Metastatic Breast Carcinoma in the Ovary (tissue), 3 donors: ENCODE data around the gene TAAR9.

DNA sequence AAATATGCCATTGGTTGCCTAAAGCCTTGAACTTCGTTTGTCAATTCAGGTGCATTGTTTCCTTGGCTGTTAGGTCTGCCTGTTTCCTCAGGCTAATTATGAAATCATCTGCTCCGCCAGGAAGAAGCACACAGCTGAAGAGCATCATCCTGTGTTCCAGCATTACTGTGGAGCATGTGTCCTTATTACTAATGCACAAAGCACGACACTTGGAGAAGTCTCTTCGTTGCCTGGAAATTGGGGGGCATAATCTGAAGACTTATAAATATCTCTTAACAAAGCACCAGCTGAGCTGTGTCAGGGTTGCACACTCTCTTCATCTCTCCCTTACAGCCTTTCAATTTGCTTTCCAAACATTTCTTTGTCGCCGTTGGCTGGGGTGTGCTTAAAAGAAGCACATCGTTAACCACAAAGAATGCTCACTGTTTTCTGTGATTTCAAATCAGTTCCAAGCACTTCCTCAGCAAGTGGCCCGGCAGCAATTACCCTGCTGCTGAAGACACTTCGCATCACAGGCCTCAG, 9.5 kb downstream of the MOXD1 start:
- PRO-cap, 3 experiments = no peak in any of the 3 experiments

DNA sequence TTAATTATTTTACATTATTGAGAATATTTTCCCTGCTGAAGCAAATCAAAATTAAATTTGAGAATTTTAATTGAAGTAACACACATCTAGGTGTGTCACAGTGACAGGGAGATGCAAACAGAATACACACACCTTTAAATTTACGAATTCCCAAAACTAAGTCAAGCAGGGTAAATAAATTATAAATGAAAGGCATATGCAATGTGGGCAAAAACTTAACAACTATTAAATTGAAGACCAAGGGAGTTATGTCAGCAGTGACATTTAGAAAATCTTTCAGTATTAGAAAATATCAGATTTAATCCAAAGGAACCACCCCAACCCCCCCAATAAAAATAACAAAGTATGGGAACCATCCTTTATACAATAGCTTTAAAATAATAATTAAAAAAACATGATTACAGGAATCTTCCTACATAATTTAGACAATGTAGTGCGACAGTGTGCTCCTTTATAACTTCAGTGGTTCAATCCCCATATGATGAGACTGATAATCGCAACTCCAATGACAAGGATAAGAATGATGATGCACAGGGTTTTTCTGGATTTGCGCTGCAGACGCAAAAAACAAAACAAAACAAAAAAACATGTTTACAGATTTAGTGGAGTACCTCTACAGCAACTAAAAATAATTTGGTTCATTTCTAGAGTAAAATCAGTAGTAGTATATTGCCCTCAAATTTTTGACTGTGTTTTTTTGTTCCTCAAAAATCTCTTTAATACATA, 52.5 kb downstream of the STX7 start:
- PRO-cap, 3 experiments = no peak in any of the 3 experiments

- PRO-cap, 3 experiments = no peak in any of the 3 experiments
Measured at GRCh38 chr6:132491264-132491717, 21.6 kb downstream of the STX7 start.

- PRO-cap, 3 experiments = no peak in any of the 3 experiments
Measured at GRCh38 chr6:132511832-132512208, 1.1 kb downstream of the STX7 start.

GRCh38 chr6:132537880-132538420, at the start of gene TAAR9:
TAAR9 (plus strand) TSS chr6:132538277.
- PRO-cap, 3 experiments = no peak in any of the 3 experiments

- PRO-cap, 3 experiments = no peak in any of the 3 experiments
Measured at GRCh38 chr6:132612275-132612862, 11.7 kb downstream of the TAAR2 start.

- PRO-cap, 3 experiments = no peak in any of the 3 experiments
Measured at GRCh38 chr6:132687162-132687680, 26.6 kb downstream of the VNN1 start.

GRCh38 chr6:132764179-132764788, 6.6 kb upstream of the VNN2 start:
- PRO-cap, 3 experiments = no peak in any of the 3 experiments

- PRO-cap, 3 experiments = no peak in any of the 3 experiments
Measured at GRCh38 chr6:132767775-132768432, 10.2 kb upstream of the VNN2 start.

- PRO-cap, 3 experiments = no peak in any of the 3 experiments
Measured at GRCh38 chr6:133763789-133764364, 125.0 kb upstream of the TCF21 start.

- PRO-cap, 3 experiments = no peak in any of the 3 experiments
Measured at GRCh38 chr6:133899429-133899914, 10.6 kb downstream of the TCF21 start.

DNA sequence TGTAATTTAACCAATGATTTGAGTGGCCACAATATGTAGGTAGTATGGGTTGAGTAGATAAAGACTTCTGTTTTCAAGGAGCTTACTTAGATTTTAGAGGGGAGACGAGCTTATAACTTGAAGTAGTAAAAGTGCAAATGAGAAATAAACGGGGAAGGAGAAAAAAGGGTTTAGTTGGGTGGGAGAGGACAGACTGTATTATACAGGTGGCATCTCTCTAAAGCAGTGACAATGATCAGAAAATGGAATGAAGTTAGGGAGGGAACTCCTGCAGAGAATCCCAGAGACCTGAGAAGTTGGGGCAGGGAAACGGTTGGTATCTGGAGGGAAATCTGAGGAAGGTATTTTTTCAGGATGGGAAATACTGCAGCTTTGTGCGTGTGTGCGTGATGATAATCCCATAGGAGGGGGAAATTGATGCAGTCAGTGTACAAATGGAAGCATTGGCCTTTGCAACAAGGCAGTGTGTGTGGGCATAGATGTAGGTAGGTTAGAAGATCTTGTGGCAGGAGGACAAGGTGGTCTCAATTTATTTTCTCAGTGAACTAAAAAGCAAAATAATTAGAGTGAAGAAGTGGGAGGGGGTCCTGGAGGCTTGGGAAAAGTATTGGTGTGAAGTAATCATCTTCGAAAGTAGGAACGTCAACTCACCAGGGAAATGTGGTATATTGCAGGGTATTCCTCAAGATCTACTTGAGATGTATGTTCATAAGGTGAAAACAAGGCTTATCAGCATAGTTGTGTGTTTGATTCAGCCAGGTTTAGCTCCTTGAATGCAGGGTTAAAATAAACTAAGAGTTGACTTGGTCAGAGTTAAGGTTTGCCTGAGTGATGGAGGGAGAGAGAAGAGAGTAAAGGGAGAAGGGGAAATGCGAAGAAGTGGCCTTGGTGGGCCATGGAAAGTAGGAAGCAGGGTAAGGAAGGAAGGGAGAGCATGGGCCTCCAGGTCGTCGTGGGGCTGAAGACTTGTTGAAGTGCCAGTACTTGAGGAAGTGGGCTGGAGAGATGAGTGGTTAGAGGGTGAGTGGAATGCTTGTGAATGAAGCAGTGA, 39.1 kb downstream of the TBPL1 start:
- PRO-cap, 3 experiments = no peak in any of the 3 experiments

GRCh38 chr6:134249381-134249931, 68.5 kb downstream of the SGK1 start:
- PRO-cap, 3 experiments = peak in 2 of 3 experiments; most common plus-strand start chr6:134249686 (in 1); most common minus-strand start chr6:134249540 (in 2)

DNA sequence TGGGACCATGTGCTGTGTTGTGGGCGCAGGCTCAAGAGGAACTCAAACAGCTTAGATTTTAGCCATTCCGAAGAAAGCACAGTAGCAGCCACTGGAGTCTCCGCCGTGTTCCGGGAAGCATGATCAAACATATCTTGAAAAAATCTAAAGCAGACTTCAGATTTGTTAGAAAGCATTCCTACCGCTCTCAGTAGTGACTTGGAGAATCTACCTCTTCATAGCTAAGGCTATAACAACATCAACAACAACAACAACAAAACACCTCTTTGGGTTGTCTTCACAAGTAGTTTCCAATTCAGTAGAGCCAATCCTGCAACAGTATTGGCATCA, 6.2 kb downstream of the SGK1 start:
- PRO-cap, 3 experiments = peak in 2 of 3 experiments; most common plus-strand start position 61 of the sequence (in 2)

DNA sequence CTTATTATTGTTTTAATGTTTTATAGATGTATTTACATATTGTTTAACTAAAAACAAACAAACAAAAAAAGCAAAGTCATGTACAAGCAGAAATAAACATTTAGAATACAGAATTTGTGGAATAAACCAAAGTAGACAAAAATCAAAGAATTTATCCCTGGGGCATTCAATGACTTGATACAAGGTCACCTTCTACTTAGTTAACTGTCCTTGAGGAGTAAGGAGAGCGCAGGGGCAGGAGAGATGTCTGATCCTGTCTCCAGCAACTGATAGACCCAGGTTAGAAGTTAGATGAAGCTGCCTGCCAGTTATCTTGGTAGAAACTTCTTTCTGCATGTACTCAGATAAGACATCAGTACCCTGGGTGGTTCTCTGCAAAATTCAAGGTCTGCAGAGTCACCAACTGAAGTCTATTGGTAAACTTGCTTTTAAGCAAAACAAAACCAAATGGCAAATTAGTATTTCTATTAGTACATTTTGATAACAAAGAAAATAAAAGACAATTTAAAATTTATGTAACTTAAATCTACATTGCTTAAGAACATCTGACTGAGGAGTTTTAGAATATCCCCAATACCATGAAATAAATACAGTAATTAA, 2.7 kb downstream of the SGK1 start:
- PRO-cap, 3 experiments = no peak in any of the 3 experiments

DNA sequence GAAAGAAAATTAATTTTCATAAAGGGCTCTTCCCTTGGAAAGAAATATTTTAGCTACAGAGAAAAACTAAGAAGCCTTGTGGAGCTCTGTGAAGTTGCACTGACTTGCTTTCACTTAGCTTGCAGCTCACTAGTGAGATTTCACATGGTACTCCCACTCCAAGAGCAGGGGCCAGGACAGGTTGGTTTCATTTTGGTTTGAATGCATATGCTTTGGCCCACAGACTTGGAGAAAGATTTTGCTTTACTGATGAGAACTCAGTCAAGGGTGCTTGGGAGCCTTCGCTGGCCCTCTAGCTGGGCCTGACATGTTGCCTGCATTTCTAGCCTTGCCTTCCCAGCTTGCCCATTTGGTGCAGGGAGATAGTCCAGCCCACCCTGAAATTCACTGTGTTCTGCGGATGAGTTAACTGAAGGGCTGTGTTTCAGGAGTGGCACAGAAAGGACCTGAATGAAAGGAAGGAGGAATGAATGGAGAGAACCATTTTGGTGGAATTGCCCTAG, 2.0 kb downstream of the SGK1 start:
- PRO-cap, 3 experiments = no peak in any of the 3 experiments

DNA sequence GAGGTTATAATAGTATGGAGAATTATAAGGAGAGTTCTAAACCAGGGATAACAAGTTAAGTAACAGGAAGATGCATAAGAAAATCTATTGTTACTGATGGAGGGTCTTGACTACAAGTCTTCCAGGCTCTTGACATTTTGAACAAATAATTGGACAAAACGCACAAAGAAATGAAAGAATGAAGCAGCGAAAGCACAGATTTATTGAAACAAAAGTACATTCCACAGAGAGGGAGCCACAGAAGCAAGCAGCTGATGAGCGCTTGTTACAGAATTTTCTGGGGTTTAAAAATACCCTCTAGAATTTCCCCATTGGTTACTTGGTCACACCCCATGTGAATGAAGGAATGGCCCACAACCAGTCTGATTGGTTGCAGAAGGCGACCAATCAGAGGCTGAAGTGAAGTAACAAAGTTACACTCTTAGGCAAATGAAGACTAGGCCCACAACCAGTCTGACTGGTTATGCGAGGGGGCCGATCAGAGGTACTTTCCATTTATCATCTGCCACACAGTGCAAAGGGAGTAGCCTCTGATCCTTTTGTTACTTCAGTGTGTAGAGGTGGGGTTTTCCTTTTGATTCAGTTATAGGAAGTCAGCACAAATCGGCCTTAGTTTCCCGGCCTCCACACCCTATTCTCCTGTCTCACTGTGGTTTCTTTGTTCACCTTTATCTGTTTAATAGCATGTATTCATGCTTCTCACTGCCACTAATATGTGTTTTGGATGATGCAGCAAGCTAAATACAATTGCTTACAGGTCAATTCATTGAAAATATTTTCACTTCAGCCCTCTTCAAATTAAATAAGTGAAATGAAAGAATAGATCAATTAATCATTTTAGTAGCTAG, 61.1 kb upstream of the SGK1 start:
- PRO-cap, 3 experiments = no peak in any of the 3 experiments

DNA sequence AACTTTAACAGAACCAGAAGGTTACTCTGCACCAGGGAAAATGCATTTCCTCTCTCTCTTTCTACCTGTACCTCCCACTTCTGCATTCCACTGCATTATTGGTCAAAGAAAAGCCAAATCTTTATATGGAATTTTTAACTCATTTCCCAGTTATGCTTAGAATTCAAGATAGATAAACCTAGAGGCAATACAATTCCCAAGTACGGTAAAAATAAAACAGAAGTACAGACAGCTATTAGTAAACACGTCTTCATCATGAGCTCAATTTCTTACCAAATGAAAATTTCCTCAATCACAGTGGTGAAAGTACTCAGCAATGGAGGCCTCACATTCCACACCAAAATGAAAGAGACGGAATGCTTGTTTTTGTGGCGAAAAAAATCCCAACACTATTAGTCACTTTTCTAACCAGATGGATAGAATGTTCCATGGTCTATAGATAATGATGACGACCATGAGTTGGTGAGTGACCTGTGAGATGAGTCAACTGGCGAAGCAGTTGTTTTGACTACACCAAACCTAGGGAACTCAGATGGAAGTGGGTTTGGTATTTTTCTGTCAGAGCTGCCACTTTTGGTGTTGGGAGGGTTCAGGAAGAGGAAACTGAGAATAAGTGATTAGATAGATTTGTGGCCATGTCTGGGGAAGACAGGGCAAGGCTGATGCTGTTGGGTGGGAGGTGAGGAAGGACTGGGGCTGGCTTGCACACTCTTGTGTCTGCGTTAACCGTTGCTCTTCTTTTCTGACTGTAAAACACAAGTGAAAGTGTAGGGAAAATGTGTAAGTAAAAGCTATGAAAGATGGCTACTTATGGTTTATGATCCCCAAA, 104.8 kb upstream of the SGK1 start:
- PRO-cap, 3 experiments = peak in 1 of 3 experiments; most common plus-strand start position 636 of the sequence (in 1)

DNA sequence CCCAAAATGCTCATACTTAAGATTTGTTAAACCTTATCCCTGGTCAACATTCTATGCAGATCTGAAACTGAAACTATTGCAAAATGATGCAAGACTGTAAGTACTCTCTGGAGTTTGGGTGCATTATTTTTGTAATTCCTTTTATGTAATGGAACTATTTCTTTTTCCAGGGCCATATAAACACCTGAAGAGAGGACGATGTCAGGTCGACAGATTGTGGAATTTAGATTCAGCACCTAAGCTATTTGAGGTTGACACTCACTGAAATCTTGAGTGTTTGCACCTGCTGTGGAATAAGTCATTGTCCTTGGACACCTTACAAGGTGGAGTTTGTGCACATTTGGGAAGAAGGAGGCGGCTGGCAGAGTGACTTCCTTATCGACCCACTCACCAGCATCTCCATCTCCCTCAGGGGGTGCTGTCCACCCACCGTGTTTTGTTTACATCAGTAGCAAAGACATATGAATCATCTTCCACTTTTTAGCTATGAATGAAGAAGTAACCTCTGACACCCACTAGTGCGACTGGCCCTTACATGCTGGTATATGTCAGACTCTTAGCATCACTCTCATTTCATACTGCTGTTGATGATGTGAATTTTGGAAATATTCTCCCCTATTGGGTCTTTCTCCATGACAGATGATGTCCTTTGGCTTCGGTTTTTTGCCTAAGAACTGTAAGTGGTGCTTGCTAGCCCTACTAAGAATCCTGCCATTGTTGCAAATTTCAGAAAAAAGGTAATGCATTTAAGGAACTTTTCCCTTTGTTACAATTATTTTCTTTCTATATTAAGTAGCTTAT, 119.4 kb upstream of the SGK1 start:
- PRO-cap, 3 experiments = no peak in any of the 3 experiments

- PRO-cap, 3 experiments = no peak in any of the 3 experiments
Measured at GRCh38 chr6:134491420-134491943, 173.6 kb upstream of the SGK1 start.